ENCODE measurements around a stretch of chr22.

DNA sequence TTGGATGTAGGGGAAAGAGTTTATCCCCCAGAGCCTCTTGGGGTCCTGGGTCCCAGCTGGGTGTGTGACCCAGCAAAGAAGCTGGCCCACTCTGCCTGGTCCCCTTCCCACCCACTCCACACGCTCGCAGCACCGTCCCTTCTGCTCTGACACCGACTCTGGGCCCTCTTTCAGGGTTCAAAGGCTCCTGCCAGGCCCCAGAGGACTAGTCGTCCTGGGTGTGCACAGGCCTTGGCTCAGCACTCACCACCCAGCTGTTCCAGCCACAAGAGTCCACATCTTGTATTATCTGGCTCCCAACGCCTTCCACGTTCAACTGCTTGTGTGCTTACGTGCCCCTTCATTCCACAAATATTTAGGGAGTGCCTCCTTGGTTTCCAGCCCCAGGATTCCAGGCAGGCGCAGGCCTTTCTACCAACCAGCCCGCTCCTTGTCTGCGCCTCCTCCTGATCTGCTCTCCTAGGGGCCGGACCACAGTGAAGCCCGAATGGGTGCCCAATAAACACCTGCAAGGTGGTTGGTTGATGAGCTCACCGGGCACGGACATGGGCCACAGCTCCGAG lies 70.9 kb downstream of the SCUBE1 start:
- PRO-cap: no peak

- PRO-cap: no peak
Observed at GRCh38 chr22:43290798-43291353, 52.3 kb downstream of the SCUBE1 start.

DNA sequence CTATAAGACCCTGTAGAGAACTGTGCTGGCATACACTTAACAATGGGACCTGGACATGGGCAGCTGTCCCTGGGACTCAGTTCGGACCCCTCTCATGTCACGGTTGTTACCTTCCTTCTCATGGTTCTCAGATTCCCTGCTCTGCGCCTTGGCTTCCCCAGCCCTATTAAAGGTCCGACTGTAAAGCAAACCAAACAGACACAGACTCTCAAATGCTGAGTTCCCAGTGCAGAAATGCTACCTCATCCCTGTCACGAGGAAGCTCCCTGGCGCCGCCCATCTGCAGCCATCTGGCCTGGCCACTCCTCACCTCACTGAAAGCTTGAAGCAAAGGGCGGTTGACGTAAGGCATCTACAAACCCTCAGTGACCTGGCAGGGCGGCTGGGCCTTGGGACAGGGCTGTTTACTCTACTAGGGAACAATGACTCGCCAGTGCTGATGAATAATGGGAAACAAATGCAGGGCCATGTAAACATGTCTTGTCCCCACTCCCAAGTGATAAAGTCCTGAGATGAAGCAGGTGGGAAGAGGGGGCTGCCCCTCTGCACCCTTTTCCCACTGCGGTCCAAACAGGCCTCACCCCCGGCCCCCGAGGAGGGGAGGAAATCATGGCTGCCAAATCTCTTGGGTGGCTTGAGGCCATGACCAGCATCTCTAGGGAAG lies 49.4 kb downstream of the SCUBE1 start:
- PRO-cap: no peak

- PRO-cap: no peak
Observed at GRCh38 chr22:43399247-43399739, 12.5 kb upstream of the MPPED1 start.

- PRO-cap: no peak
Observed at GRCh38 chr22:43467143-43467706, 55.4 kb downstream of the MPPED1 start.

DNA sequence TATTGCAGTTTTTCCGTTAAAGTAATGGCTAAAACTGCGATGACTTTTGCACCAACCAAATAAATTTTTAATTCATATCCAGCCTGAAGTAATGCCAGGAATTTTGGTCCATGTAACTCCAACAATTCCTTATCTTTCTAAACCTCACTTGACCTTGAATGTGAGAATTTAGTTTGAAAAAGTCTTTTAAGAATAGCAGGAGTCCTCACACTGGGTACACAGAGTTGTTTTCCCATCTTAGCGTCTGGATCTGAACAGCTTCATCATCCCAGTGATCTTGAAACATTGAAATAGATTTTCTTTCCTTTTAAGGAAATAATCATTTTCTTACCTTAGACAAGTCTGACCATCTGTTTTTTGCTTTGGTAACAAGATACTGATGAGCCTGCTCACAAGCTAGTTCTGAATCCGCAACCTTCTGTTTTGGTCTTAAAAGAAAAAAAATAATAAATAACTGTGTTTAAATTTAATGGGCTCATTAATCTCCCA lies 196.6 kb downstream of the EFCAB6 start:
- PRO-cap: no peak

DNA sequence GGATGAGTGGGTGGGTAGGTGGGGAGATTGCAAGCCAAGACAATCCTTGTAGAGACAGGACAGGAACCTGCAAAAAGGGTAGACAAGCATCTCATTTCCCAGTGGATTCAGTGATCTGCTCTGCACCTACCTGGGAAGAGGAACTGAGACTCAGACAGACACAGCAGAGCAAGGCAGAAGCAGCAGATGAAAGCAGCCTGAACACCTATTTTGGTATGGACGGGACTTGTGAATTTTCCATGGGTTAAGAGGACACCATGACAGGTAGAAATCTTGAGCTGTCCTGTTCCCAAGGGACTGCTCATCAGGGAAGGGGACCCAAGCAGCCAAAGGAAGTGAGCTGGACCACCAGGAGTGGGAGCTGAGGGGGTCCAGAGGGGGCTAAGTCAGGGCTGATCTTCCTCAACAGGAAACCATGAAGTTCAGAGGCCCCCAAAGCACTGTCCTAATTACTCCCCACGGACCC lies 67.8 kb downstream of the EFCAB6 start:
- PRO-cap: unidirectional peak, minus-strand start at position 296 of the sequence

DNA sequence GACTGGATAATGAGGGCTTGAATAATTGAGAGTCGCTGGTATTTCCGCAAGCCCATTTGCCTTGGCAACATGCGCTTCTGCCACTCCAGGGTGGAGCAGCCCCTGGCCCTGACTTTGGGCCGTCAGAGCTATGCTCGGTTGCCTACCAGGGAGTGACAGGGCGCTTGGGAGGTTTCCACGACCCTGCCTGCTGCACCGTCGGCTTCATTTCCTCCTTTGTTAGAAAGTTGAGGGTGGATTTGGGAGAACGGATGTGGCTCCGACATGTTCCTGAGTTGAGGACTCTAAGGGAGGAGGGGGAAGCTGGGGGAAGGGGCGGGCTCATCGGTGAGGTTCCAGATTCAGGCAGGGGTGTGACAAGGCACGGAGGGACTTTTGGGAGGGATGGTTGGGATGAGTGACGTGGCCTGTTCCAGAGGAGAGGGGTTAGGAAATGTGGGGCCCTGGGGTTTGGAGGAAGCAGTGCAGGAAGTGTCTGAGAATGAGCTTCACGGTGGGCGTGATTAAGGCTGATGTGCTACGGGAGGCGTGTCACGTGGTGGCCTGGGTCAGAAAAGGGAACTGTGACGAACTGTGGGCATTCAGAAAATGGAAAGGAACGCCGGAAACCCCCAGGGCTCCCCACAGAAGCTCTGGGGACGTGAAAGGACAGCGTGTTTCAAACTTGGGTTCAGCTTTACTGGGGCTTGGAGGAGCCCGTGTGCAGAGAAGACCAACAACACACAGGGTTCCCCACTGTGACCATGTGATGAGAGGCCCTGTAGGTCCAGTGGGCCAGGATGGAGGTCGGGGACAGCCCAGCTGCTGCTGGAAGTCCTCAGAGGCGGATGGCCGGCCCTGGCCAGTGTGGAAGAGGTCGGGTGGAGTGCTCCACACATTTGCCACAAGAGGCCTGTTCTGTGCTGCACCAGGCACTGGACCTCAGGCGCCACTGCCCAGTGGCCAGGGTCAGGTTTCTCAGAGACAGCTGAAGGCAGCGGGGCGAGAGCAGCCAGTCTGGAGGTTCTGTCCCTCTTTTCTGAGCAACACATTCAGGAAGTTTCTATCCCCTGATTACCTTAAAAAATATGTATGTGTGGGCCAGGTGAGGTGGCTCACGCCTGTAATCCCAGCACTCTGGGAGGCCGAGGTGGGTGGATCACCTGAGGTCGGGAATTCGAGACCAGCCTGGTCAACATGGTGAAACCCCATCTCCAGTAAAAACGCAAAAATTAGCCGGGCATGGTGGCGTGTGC lies 2.9 kb downstream of the PARVB start:
- PRO-cap: bidirectional peak, plus-strand start at position 222 of the sequence, minus-strand start at position 213 of the sequence; bidirectional peak, plus-strand start at position 624 of the sequence, minus-strand start at position 483 of the sequence

- PRO-cap: no peak
Observed at GRCh38 chr22:44030731-44031827, 7.0 kb downstream of the PARVB start.

DNA sequence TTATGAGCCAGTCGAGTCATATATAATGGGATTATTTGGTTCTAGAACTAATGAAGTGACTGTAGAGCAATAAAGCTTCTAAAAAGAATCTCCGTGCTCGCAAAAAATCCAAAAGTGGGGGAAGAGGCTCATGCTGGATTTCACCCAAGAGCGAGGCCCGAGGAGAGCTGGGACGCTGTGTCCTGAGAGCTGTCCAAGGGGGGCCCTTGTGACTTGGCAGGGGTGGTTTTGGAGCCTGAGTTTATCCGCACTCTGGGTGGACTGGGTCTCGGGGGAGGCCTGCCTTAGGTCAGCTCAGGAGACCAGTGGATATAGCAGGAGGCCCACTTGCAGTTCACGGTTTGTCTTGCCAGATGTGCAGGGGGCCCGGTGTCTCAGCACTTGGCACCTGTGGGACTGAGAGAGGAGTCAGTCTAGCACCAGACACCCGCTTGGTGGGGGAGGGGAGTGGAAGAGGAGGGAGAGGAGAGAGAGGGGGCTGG lies 33.2 kb downstream of the PARVB start:
- PRO-cap: no peak

DNA sequence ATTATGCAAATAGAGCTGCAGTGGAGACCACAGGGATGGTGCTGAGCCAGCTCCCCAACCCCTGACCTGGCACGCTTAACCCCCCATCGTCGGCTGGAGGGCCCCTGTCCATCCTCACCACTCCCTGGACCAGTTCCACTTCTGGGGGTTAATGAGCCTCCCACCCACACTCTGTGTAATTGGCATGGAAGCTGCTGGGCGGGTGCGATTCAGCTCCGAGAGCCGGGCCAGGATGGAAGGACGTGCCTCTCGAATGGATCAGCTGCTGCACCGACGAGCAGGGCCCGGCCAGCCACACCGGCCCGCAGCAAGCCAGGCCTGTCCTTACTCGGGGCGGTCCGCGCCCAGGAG lies 4.2 kb upstream of the SHISAL1 start:
- PRO-cap: no peak

DNA sequence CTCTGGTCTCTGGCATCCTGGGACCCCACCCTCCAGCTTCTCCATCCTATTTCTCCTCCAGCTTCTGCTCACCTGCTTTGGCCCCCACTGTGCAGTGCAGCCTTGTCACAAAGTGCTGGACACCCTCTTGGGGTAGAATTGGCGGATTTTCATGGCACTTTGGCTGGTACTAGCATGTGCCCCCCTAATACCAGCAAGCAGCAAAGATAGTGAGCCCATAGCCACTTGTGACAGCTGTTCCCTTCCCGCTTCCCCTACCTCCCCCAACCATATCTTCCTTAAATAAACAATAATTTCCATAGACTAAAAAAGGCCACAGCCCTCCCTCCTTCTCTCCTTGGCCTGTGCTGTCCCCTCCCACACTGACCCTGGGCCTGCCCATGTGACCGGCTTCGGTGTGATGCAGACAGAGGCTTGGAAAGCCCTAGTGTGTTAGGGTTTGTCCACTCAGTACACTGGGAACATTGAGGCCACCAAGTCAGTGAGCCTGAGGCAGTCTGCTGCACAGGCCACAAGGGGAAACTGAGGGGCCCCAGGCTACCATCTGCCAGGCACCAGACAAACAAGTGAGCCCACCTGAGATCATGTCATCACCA lies 54.0 kb upstream of the SHISAL1 start:
- PRO-cap: no peak

DNA sequence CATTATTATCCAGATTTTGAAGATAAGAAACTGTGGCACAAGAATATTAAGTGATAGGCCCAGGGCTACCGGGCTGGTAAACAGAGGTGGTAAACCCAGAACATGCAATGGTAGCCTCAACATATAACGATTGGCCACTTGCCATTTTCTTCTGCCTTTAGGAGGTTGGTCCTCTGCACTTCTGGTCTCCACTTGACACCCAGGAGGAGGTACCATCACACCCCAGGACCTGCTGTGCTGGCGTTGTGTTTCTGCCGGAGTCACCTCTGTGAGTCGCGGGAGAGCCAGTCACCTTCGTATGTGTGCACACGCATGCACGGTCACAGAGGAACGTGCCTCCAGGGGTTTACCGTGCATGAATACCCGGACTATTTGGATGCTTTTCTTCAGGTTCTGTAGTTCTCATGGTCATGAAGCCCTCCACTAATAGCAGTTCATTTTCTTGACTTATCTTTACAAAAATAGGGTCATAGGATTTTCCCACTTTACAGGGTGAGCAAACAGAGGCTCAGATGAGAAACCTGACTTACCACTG lies 42.4 kb downstream of the RTL6 start:
- PRO-cap: no peak

DNA sequence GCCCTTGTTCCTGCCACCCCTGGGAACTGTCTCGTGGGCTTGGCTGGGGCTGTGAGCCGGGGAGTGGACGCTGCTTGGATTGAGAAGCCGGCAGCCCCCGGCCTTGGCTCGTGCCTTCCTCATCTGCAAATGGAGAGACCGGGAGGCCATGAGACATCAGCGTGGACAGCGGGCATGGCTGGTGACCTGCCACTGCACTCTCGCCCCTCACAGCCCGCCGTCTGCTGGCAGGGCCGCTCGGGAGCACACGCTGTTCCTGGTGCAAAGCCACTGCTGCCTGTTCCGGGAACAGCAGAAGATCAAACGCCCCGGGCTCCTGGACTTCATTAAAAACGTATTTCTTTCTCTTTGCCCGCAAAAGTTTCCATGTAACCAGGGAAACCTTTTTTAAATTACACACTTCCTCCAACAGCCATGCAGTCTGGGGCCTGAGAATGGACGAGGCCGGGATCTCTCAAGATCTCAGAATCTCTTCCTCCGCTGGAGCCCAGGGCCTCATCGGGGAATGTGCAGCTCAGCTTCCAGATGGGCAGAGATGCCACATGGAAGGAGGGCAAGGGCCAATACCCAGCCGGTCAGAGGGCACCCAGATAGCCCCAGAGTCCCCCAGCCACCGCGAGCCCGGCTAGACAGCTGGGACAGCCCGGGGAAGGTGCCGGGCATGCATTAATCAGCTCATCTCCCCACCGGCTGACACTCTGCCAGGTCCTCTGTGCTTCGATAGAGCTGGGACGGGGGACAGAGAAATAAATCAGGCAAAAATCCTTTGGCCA lies 62.9 kb upstream of the PRR5 start:
- PRO-cap: bidirectional peak, plus-strand start at position 431 of the sequence, minus-strand start at position 131 of the sequence

DNA sequence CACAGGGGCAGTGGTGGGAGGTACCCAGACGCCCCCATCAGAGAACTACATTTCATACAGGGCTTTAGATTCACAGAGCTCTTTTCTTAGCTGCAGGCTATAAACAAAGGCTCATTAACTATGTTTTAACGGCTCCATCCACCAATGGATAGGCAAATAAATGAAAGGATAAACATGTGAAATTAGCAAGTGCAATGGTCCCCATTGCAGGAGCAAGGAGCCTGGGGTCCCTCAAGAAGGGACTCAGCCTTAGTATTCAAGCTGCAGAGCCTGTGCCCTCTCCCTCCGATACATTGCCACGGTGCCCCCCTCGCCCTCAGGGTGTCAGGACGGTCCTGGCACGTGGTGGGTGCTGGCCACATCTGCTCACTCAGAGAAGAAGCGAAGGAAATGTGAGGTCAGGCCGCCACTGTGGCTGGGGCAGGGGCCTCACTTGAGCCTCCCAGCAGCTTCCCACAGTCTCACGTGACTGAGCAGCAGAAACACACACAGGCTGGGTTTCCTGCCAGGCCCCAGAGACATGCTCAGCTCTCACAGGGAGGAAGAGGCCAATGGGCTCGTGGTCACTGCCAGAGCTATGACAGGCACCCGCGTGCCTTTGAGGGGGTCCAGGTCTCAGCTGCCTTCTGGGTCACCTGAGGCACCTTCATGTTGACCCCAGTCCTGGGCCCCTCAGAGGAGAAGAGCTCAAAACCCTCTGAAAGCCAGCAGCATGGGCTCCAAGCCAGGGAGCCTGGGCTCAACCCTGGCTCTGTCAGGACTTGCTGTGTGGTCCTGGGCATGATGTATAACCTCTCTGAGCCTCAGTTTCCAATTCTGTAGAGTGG lies 37.9 kb upstream of the PRR5 start:
- PRO-cap: no peak

DNA sequence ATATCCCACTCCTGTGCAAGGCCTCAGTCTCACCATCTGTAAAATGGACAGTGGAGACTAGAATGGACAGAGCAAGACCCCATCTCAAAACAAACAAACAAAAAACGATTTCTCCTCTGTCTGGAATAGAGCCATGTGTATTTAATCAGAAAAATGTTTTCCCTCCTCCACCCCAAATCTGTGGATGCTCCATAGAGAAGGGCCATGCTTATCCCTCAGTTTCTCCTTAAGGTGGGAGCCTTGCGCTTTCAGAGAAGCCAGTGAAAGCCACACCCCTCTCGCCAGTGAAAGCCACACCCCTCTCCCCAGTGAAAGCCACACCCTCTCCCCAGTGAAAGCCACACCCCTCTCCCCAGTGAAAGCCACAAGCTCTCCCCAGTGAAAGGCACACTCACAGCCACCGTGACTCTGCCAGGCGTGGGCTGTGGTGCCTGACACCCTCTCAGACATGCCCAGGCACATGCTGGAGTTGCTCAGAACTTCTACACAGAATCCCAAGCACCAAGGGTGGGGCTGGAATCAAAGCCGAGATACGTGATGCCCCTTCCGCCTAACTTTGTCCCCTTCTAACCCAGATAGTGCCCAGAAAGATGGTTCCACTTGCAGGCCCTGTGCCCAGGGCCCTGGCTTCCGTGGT lies 16.6 kb upstream of the PRR5 start:
- PRO-cap: no peak

DNA sequence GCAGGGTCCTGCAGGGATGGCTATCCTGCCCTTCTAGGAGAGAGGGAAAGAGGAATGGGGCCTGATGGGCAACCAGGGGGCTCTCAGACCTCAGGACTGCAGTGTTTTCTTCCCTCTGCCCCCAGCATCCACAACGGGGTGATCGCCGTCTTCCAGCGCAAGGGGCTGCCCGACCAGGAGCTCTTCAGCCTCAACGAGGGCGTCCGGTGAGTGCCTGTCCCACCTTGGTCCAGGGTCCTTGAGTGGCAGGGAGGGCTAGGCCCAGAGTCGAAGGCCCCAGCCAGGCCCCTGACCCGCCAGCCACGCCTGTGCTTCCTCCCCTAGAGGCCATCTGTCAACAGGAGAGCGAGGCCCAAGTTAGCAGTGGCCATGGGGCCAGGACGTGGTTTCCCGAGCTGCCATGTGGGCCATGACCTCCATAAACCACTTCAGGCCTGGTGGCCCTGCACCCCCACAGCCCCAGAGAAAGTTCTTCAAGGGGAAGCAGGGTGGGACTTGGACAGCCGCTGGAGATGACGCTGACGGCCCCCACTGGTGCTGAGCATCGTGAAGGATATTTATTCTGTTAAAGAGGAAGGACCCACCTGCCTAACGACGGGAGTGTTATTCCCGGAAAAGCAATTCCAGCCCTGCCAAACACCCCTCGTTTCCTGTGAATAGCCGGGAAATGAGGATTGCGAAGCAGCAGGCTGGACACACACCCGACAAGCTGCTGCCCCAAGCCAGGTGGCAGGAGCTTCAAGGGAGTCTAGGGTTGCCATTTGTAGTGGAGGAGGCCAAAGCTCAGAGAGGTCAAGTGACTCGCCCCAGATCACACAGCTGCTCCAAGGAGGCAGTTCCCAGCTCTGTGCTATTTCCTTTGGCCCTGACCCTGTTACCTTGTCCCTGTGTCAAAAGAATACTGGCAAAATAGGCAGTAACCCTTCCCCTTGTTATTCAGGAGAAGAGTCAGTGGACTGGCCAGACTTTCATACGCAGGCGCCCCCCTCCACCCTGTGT lies 12.8 kb downstream of the PRR5 start:
- PRO-cap: no peak

DNA sequence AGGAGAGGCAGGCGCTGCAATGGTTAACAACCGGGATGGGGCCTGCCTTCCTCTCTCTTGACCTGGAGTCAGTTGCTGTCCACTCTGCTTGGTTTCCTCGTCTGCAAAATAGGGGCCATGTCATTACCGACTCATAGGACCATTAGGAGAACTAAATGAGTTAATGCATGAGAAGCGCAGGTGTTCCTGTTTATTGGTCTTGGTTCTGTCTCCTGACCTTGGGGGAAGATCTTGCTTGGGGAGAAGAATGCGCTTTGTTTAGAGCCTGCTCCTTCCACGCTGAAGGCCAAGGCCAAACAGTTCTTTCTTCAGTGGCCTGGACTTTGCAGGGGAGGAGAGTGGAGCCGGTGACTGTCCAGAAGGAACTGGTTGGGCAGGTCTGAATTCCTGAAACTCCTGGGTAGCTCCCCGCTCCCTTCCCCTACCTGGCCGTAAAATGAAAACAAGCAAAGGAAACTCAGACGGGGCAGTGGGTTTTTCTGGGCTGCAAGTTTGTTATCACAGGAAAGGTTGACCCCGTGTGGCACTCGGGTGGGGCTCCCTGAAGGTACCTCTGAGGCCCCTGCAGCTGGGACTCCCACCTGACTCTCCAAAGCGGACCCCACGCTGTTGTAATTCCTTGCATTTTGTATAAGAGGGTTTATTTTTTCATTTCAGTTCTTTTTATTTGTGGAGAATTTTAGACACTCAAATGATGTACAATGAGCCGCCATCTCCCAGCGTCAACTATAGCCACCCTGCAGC lies 3.6 kb downstream of the ARHGAP8 start:
- PRO-cap: no peak

DNA sequence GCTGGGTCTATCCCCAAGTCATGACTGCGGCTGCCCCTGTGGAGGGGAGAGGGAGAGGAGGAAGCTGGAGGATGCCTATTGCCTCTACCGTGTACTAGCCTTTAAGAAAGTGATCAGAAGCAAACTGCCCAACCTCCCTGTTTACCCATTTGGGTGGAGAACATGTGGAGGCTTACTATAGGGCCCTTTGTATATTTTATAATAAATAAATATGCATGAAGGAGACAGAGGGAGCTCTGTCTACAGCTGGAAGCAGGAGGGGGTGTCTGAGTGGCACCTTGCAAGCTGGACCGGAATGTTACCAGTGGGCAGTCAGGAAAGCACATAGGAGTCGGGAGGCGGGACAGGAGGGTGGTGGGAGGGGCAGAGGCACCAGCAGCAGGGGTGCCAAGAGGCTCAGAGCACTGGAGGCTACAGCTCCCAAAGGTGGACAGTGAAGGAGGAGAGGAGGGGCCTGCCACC lies 79.6 kb downstream of the PHF21B start:
- PRO-cap: no peak

- PRO-cap: no peak
Observed at GRCh38 chr22:44935676-44936083, 74.1 kb downstream of the PHF21B start.